ENCODE measurements around a stretch of chr12.

DNA sequence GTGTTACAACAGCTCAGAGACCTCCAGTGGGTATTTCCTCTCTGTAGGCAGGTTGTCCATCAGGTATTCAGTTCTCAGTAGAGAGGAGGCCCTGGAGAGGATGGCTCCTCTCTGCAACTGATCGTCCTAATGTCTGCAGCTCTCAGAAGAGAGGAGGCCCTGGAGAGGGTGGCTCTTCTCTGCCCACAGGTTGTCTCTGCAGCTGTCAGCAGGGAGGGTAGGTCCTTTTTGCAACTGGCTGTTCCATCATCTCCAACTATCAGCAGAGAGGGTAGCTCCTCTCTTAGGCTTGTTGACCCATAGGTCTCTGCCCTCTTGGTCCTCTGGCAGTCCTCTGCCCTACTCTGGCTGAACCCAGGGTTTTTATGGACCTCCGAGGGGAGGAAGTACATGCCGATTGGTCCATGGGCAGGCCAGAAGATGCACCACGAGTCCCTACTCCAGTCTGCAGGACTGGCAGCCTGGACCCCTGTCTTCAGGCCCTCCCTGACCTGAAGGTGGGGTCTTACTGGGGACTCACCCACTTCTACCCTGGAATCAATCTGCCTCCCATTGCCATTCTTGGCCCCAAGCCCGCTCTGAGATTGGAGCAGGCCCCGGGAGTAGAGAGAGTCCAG lies 2.4 kb downstream of the TMEM116 start:
- PRO-cap, 3 experiments, result no peak in any of the 3 experiments
- RRBS, result no CpG with 5 or more reads among the region's 6 CpGs

DNA sequence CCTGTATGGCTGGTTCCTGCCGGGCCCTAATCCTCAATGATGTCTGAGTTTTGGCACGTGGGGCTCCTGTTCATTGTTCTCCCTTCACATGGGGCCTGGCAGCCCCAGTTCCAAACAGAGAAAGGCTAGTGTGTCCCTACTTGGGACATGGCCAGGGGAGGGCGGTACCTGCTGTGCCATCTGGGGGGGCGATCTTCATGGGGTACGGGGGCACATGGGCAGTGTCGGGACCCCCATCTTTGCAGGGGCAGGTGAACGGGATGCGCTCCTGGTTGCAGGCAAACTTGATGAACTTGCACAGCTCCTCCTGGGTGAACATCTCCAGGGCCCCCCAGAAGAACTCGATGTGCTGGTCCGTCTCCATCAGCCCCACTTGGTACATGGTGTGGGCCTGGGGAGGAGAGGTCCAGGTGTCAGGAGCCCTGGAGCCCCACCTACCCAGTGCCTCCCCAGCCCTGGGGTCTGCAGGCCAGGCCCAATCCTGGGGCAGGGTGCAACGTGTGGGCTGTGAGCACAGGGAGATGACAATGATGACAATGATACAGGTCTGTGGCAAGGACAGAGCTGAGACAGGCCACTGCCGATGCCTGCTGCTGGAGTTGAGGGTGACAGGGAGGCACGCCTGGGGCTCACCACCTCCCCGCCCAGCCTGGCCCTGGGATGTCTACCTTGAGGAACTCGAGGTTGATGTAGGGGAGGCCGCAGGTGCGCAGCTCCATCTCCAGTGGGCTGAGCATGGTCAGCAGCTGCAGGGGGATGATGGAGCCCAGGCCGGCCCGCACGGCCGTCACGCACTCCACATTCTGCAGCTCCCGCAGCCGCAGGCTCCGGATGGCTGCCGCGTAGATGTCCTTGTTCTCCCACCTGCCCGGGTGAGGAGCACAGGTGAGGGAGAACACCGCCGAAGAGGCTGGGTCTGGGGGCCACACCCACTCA lies 37.8 kb downstream of the TRAFD1 start:
- PRO-cap, 3 experiments, result no peak in any of the 3 experiments
- RRBS, result 91% methylated on average over 6 of the region's 30 CpGs

GRCh38 chr12:112231362-112231943 lies 106.1 kb downstream of the TRAFD1 start:
- PRO-cap, 3 experiments, result no peak in any of the 3 experiments
- RRBS, result no CpG with 5 or more reads among the region's 10 CpGs

GRCh38 chr12:112247991-112248655 lies 122.8 kb downstream of the TRAFD1 start:
- PRO-cap, 3 experiments, result no peak in any of the 3 experiments
- RRBS, result no CpG with 5 or more reads among the region's 1 CpG

DNA sequence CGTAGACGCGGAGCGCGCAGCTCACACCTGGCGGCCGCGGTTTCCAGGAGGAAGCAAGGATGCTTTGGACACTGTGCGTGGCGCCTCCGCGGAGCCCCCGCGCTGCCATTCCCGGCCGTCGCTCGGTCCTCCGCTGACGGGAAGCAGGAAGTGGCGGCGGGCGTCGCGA lies 162 bp upstream of the PTPN11 start:
- PRO-cap, 3 experiments, result peak in 3 of 3 experiments; most common minus-strand start position 135 of the sequence (in 3)
- RRBS, result 0% methylated on average over 16 of the region's 25 CpGs

DNA sequence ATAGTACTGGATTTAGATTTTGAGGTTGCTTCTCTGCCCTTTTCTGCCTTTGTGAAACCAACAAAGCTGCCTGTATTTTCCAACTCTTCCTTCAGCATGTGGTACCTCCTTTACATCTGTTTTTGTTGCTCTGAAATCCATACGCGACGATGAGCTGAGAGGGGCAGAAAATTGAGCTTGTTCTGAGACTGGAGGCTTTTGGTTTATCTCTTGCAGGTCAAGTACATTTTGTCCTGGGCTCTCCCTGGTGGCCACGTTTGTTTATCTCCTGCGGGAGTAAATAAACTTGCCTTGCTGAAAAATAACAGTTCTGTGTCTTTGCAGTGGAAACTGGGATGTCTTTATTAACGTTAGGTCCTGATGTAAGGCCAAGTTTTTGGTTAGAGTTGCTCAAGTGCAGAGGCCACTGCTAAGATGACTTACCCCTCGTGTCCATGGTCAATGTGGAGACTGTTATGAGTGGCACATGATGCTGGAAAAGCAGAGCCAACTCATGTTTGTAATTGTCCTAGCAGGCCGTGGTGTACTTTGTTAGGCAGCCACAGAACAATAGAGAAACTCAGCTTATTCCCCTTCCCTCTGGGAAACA lies 3.7 kb downstream of the PTPN11 start:
- PRO-cap, 3 experiments, result no peak in any of the 3 experiments
- RRBS, result no CpG with 5 or more reads among the region's 8 CpGs

DNA sequence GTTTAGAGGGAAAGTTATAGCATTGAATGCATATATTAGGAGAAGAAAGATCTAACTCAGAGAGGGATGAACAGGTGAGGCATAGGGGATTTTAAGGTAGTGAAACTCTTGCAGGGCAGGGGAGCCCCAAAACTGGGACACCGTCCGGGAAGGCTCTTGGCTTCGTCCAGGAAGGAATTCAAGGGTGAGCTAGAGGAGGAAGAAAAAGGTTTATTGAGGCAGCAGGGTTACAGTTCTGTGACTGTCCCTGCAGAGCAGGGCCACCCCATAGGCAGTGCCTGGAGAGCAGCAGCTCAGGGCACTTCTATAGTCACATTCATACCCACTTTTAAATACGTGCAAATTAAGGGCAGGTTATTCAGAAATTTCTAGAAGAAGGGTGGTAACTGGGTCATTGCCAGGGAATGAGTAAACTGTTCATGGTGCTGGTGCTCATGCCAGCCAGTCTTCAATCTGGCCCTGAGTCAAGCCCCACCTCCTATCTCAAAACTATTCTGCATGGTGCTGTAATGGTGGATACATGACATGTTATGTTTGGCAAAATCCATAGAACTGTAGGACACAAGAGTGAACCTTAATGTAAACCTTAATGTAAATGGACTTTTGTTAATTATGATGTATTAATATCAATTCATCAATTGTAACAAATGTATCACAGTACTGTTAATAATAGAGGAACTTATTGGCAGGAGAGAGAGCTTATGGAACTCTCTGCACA lies 1.1 kb upstream of the OAS1 start:
- PRO-cap, 3 experiments, result no peak in any of the 3 experiments
- RRBS, result no CpG with 5 or more reads among the region's 4 CpGs

DNA sequence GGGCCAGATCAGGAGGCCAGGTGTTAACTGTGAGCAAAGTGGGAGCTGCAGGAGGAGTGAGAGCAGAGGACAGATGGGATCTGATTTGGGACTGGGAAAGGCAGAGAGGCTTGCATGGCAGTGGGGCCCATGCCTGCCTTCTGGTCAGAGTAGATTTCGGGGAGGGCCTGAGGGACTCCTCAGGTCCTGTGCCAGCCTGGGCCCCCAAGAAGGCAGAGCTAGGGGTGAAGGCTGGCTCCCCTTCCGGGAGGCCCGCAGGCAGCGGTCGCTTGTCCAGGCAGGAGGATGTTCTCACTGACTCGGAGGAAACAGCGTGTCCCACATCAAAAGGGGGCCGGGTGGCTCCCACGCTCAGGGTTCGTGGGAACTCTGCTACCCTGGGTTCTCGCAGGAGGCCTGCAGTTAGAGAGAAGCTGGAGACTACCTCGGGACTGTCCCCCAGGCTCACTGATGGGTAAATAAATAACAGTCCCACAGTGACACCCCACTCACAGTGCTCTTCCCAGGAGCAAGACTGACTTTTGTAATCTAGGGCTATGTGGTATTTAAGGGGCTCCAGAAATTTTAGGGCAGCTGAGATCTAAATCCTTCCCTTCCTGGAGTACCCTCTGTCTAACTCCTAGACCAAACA lies 32.9 kb downstream of the DTX1 start:
- PRO-cap, 3 experiments, result no peak in any of the 3 experiments
- RRBS, result 42% methylated on average over 6 of the region's 12 CpGs

DNA sequence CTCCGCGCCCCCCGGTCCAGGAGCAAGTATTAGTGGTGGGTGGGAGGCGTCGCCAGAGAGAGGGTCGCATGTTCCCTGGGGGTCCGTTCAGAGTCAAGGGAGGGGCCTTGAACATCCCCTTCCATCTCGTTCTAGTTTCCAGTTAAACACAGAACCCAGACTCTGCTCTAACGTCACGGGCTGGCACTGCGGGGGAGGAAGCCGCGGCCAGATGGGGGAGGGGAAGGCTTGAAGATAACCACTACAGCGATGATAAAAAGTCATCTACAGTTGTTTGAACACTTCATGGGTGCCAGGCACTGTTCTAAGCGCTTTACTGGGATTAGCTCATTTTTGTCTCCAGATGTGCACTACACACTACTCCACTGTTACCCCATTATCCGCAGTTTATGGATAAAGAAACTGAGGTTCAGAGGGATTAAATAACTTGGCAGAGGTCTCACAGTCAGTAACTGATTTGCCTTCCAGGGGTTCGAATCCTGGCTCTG lies 573 bp upstream of the RASAL1 start:
- PRO-cap, 3 experiments, result no peak in any of the 3 experiments
- RRBS, result no CpG with 5 or more reads among the region's 17 CpGs

DNA sequence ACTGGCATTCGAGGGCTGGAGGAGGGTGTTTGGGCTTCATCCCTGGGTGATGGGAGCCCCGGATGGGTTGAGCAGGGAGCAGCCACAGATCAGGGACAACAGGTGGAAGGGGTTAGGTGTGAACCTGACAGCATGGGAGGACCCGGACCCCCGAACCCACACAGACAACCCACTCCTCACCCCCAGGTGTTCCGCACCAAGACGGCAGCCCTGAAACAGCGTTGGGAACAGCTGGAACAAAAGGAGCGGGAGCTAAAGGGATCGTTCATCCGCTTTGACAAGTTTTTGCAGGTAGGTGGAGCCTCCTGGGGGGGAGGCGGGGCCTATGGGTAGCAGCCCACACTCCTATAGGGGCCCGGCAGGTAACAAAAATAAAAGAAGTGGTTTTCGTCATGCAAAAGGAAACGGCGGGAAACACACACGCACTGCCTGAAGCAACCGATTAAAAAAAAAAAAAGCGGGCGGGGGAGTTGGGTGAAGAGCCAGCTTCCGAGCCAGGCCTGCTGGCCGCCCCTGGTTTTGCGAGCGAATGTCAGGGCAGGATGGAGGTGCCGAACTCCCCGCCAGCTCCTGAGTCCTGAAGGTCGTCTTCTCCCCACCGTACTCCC lies 3.2 kb downstream of the CFAP73 start:
- PRO-cap, 3 experiments, result no peak in any of the 3 experiments
- RRBS, result 11% methylated on average over 2 of the region's 27 CpGs

GRCh38 chr12:113184362-113185195 lies 699 bp downstream of the DDX54 start:
- PRO-cap, 3 experiments, result peak in 3 of 3 experiments; most common plus-strand start chr12:113185054 (in 3); most common minus-strand start chr12:113184726 (in 1)
- RRBS, result 1% methylated on average over 11 of the region's 40 CpGs

- PRO-cap, 3 experiments, result peak in 1 of 3 experiments; most common minus-strand start chr12:113215024 (in 1)
- RRBS, result no CpG with 5 or more reads among the region's 4 CpGs
Observed at GRCh38 chr12:113214817-113215308, 6.0 kb downstream of the IQCD start.

- PRO-cap, 3 experiments, result peak in 2 of 3 experiments; most common plus-strand start chr12:113221960 (in 1); most common minus-strand start chr12:113221934 (in 1)
- RRBS, result no CpG with 5 or more reads among the region's 22 CpGs
Observed at GRCh38 chr12:113221765-113222470, 654 bp downstream of the TPCN1 start.

GRCh38 chr12:113223935-113224415 lies 2.7 kb downstream of the TPCN1 start:
- PRO-cap, 3 experiments, result no peak in any of the 3 experiments
- RRBS, result no CpG with 5 or more reads among the region's 4 CpGs

DNA sequence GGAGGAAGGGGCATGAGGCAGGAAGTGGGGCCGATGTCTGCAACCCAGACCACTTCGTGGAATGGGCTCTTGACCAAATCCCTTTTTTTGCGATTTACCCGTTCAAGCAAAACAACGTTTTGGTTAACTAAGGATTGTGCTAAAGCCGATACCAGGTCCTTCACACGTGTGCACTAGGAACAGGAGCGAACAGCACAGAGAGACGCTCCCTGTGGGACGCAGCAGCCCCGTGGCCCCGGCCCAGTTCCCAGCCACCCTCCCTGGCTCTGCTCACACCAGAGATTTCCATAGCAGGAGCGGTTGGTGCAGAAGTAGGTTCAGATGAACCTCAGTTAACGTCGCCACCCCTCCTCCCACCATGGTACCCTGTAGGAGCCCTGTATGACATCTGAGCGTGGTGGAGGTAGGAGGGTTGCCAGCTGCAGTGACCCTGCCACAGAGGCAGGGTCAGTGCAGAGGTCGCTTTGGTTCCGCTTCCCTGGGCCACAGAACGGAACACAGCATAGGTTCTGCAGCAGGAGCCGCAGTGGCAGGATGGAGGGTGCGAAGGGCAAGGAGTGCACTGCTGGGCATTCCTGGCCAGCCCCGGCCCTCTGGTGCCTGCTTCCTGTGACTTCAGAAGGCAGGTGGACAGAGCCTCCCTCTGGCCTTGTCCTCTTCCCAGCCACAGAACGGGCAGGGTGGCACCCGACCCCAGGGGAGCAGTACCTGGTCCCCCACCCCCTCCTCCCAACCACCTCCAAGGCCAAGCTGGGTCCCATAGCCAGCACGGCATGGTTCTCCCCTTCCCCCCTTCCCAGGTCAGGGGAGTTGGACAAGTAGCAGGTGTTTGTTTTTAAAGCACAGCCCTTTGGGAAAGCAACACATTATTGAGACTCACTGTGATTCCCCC lies 37.8 kb downstream of the SLC8B1 start:
- PRO-cap, 3 experiments, result no peak in any of the 3 experiments
- RRBS, result no CpG with 5 or more reads among the region's 25 CpGs

- PRO-cap, 3 experiments, result no peak in any of the 3 experiments
- RRBS, result no CpG with 5 or more reads among the region's 23 CpGs
Observed at GRCh38 chr12:113348879-113349634, 9.3 kb upstream of the PLBD2 start.

DNA sequence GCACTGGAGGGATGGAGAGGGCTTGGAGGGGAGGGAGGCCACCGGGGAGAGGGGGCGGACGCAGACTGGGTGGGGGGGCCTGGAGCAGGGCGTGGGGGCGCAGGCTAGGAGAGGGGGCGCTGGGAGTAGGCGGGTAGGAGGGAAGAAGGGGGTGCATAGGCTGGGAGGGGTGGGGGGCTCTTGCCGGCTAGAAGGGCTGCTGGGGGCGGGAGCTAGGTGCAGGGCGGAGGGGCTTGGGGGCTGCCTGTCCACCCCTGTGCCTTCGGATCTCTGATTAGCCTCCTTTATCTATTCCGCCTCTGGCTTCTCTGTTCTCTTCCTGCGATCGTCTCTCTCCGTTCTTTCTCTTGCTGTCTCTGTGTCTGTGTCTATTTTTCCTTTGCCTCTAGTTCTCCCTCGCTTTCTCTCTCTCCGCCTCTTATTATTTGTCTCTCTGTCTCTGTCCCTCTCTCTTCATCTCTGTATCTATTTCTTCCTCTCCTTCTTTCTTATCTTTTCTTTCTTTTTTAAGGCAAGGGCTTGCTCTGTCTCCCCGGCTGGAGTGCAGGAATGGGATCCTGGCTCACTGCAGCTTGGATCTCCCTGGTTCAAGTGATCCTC lies 166.8 kb upstream of the LHX5 start:
- PRO-cap, 3 experiments, result no peak in any of the 3 experiments
- RRBS, result no CpG with 5 or more reads among the region's 18 CpGs

- PRO-cap, 3 experiments, result no peak in any of the 3 experiments
- RRBS, result no CpG with 5 or more reads among the region's 12 CpGs
Observed at GRCh38 chr12:114481160-114481870, 75.4 kb upstream of the TBX5 start.

DNA sequence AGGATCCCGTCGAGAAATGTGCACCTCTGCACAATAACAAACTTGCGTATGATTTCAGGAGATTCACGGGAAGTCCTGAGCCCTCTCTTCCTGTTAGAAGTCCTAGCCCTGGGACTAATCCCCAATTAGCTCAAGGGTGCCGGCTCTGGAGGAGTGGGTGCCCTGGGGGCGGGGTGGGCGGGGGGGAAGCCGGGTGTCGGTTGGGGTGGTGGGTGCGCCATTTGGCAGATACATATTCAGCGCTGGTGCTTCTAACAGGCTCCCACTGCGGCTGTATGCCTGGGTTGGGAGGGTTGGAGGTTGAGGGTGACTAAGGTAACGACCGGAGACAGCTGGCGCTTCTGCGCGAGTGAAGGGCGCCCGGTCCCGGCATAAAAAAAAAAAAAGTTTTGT lies 19.4 kb downstream of the TBX3 start:
- PRO-cap, 3 experiments, result no peak in any of the 3 experiments
- RRBS, result 48% methylated on average over 8 of the region's 20 CpGs

- PRO-cap, 3 experiments, result no peak in any of the 3 experiments
- RRBS, result no CpG with 5 or more reads among the region's 7 CpGs
Observed at GRCh38 chr12:114670350-114671376, 13.3 kb downstream of the TBX3 start.